Measurements from ENCODE around the gene UPB1.

DNA sequence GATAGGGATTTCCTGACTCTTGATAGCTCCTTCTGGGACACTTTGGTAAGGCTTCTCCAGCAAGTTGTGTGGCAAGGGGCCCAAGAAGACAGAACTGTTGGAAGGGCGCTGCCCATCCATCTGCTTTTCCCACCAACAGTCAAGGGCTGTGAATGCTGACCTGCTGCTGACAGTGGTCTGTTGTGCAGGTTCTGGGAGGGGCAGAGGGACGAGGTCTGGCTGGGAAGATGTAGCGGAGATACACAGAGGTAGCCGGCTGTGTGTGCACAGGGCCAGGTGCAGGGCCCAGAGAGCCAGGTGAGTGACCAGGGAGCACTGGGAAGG lies 12.3 kb downstream of the BCR start:
- PRO-cap: no peak
- RAMPAGE, long total RNA: no peak

DNA sequence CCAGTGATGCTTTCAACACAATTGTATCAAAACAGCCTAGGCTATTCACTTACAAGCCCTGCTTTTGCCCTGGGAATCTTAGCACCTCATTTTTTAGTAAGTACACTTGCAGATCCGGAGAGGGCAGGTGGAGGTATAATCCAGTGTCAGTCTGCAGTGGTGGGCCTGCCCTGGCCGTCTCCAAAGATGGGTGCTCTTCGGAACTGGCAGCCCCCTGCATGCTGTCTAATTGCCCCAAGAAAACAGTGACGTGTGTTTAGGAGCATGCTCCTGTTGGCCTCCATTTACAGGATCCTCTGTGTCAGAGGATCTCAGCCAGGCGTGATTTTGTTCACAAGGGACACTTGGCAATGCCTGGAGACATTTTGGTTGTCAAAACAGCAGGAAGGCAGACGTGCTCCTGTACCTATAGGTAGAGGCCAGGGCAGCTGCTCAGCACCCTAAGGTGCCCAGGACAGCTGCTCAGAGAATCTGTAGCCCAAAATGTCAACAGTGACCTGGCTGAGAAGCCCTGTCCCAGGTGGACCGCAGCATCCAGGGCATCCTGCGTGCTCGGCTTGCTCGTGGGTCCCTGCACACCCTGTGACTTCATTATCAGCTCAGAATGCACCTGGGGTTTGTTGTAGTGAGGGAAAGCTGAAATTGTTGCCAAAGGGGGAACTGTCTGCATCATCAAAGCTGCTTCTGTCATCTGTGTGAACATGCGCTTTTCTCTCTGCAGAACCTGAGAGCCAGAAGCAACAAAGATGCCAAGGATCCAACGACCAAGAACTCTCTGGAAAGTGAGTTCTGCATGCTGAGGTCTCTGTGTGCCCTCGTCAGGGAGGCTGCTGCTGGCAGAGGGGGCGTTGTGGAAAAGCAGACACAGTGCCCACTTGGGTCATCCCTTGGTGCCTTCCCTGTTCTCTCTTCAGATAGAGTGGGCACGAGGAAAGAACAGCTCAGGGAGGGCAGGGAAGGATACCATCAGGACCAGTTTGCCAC lies 90.8 kb downstream of the BCR start:
- PRO-cap: no peak
- RAMPAGE, long total RNA: no peak

- PRO-cap: no peak
- RAMPAGE, long total RNA: no peak
Measured at GRCh38 chr22:23273389-23273990, 93.2 kb downstream of the BCR start.

GRCh38 chr22:23688480-23689115 lies 2.2 kb upstream of the RGL4 start:
- PRO-cap: no peak
- RAMPAGE, long total RNA: no peak

- PRO-cap: bidirectional peak, plus-strand start at chr22:23803306, minus-strand start at chr22:23803196; bidirectional peak, plus-strand start at chr22:23803772, minus-strand start at chr22:23803417
- RAMPAGE, long total RNA: no peak
Measured at GRCh38 chr22:23802966-23803488, 16.3 kb downstream of the SMARCB1 start.

GRCh38 chr22:23828667-23829332 lies 10.0 kb downstream of the DERL3 start:
- PRO-cap: no peak
- RAMPAGE, long total RNA: no peak

DNA sequence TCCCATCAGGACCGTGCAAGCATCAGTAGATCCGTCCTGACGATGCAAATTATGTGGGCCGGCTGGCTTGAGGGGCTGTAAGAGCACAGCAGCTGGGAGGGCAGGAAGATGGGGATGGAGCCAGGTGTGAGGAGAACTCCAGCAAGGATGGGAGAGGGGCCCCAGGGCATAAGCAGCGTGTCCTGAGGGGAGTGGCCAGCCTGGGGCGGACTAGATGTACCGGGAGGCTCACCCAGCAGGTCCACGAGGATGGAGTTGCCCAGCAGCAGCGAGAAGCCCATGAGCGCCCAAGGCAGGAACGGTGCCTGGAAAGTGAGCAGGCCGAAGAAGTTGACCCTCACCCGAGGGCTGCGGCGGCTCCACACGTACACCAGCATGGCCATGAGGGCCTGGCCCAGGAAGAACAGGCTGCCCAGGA lies 1.4 kb downstream of the DERL3 start:
- PRO-cap: no peak
- RAMPAGE, long total RNA: no peak

GRCh38 chr22:23895978-23897019 lies 2.1 kb downstream of the MIF start:
- PRO-cap: no peak
- RAMPAGE, long total RNA: no peak

DNA sequence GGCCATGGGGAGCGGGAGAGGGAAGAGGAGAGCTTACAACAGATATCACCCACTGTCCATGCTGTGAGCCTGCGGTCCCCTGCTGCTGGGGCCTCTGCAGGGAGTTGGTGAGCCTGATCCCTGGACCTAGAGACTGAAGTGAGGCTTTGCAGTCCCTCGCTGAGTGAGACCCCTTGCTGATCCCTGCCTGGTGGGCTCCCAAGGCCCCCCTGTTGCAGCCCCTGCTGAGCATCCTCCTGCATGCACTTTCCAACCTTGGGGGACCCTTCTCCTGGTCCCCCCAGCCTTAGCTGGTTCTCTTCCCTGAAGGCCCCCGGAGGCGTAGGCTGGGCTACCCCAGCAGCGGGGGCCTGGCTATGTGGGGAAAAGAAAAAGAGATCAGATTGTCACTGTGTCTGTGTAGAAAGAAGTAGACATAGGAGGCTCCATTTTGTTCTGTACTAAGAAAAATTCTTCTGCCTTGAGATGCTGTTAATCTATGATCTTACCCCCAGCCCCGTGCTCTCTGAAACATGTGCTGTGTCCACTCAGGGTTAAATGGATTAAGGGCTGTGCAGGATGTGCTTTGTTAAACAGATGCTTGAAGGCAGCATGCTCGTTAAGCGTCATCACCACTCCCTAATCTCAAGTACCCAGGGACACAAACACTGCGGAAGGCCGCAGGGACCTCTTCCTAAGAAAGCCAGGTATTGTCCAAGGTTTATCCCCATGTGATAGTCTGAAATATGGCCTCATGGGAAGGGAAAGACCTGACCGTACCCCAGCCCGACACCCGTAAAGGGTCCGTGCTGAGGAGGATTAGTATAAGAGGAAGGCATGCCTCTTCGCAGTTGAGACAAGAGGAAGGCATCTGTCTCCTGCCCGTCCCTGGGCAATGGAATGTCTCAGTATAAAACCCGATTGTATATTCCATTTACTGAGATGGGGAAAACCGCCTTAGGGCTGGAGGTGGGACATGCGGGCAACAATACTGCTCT lies 12.8 kb downstream of the MIF start:
- PRO-cap: no peak
- RAMPAGE, long total RNA: no peak

- PRO-cap: no peak
- RAMPAGE, long total RNA: no peak
Measured at GRCh38 chr22:24148693-24149010, 32.6 kb upstream of the SUSD2 start.

DNA sequence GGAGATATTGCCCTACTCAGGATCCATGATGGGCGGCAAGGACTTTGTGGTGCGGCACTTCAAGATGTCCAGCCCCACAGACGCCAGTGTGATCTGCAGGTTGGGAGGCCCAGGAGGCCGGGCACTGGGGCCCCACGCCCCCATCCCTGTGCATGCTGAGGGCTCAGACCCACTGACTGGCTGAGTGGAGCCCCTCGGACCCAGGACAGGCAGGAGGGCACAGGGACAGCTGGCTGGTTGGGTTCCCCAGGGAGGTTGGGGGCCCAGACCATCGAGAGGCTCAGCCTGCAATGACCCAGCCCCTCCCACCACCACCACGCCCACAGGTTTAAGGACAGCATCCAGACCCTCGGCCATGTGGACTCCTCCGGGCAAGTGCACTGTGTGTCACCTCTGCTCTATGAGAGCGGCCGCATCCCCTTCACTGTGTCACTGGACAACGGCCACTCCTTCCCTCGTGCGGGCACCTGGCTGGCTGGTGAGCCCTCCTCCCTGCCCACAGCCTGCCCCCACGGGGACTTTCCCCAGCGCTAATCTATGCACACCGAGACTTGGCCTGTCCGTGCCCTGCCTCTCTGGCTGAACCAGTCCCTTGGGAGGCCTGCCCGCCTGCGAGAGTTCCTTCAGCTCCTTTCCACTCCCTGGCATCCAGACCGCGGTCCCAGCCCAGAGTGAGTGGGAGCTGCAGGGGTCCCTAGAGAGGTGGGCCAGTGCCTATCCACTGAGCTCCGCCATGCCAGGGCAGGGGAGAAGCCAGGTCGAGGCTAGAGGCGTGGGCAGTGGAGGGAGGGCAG lies 2.1 kb downstream of the SUSD2 start:
- PRO-cap: no peak
- RAMPAGE, long total RNA: no peak

DNA sequence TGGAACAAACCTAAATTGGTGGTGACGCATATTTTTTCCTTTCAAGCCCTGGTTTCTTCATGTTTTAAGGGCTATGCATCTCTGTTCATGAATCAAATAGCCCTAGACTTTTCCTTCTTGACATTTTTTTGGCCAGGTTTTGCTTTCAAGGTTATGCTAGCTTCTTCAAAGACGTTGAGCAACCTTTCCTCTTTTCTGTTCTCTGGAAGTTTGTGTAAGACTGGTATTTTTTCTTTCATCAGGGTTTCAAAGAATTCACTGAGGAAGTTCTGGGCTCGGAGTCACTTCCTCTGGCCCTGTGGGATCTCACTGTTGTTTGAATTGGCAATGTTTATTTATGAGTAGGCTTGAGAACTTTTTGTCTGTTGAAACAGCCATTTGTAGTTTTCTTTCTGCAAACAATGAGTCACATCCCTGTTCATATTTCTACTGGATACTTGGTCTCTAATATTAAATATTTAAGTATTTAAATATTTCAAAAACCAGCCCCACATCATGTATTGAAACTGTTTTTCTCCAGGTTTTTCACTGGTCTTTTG lies 26.7 kb downstream of the SUSD2 start:
- PRO-cap: no peak
- RAMPAGE, long total RNA: no peak

GRCh38 chr22:24247311-24248203 lies 2.7 kb upstream of the GGT5 start:
- PRO-cap: no peak
- RAMPAGE, long total RNA: no peak

DNA sequence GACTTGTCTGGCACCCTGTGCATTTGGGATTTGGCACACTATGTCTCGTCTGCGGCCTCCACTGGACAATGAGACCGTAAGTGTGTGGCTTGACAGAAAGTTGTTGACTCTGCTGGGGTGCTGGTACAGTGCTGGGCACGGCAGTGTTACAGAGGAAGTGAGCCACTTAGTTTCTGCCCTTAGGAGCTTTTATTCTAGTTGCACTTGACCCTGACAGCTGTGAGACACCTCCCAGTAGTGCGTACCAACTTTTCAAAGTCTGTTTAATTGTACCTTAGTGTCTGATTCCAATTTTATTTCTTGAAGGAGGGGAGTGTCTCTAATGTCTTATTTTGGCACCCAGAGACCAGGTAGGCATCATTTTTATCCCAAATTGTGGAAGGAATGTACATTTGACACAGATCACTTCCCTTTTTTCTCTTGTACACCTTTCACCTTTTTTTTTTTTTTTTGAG lies 4.5 kb downstream of the SPECC1L start:
- PRO-cap: no peak
- RAMPAGE, long total RNA: no peak

- PRO-cap: no peak
- RAMPAGE, long total RNA: no peak
Measured at GRCh38 chr22:24400930-24401891, 26.2 kb upstream of the ADORA2A start.

DNA sequence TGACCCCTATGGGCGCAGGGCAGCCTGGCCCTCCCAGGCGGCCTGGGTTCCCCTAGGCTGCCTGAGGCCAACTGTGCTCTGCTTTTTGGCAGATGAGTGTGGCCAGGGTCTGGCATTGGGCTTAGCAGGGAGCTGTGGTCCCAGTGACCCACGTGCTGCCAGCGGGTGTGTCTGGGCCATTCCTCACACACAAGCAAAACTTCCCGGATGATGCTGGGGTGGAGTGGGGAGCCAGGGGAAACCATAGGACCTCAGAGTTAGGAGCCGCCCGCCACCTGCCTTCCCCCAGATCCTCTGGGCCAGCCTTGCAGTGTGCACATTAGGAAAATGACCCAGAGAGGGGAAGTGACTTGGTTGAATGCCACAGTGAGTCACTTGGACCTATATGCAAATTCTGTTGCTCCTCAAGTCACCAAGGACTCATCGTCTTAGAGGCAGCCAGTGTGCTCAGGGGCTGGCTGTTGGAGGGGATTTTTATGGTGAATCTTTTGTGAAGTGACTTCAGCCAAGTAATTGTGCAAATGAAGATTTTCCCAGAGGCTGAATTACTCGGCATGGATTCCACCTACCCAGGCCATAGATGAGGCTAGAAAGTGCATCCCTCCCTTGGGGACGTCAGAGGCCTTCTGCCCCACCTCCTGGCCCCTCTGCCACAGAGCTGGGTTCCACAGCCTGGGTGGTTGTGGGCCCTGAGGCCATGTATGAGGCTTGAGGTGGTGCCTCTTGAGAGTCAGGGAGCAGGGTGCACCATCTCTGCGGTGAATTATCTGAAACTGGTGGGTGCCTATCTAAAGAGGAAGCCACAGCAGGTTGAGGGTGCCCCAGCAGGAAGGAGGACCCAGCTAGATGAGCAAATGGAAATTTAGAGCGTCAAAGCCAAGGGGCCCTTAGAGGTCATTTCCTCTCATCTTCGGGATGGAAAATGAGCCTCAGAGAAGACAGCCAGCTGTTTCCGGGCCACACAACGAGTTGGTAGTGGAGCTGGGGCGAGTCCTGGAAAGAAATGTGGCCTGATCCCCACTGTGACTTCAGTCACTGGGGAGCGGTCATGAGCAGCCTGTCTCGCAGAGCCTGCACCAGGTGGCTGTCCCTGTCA lies 6.9 kb downstream of the ADORA2A start:
- PRO-cap: bidirectional peak, plus-strand start at position 441 of the sequence, minus-strand start at position 296 of the sequence; bidirectional peak, plus-strand start at position 1,031 of the sequence, minus-strand start at position 775 of the sequence
- RAMPAGE, long total RNA: no peak

- PRO-cap: no peak
- RAMPAGE, long total RNA: no peak
Measured at GRCh38 chr22:24494053-24494828, 891 bp upstream of the UPB1 start.

DNA sequence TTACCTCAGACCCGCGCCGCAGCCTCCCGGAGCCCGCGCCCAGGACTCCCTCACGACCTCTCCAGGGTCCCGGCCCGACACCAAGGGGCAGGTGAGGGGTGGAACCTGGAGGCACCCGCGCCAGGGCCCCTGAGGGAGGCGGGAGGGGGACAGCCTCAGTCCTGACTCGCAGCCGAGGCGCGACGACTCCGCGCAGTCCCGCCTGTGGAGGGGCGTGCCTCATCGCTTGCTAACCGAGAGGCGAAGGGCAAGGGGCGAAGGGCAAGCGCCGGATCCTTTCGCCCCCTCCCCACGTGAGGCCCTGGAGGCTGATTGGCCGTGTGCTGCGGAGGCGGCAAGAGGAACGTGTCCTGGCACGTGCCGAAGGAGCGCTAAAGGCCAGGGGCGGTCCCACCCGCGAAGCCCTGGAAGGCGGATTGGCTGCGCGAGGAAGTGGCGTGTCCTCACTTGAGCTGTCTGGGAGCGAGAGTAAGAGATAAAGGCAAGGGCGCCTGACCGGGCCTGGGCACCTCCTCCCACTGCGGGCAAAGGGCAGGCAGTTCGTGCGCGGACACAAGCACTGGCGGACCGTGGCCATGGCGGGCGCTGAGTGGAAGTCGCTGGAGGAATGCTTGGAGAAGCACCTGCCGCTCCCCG lies at the start of gene UPB1:
Gene UPB1 (plus strand): TSS at position 504 of the 636 bp plus-strand sequence.
- PRO-cap: no peak
- RAMPAGE, long total RNA: no peak

- PRO-cap: no peak
- RAMPAGE, long total RNA: no peak
Measured at GRCh38 chr22:24540443-24541671, 14.1 kb downstream of the GUCD1 start.

- PRO-cap: no peak
- RAMPAGE, long total RNA: no peak
Measured at GRCh38 chr22:24601513-24602289, 1.3 kb upstream of the GGT1 start.

All from OCI-LY7 (cell line).